ENCODE measurements around the genes RBM45, PRKRA and ITGA4.

- PRO-cap, result unidirectional peak, plus-strand start at chr2:178112464
Observed at GRCh38 chr2:178111976-178112980, at the start of gene RBM45. Gene RBM45 (plus strand): TSS chr2:178112437.

DNA sequence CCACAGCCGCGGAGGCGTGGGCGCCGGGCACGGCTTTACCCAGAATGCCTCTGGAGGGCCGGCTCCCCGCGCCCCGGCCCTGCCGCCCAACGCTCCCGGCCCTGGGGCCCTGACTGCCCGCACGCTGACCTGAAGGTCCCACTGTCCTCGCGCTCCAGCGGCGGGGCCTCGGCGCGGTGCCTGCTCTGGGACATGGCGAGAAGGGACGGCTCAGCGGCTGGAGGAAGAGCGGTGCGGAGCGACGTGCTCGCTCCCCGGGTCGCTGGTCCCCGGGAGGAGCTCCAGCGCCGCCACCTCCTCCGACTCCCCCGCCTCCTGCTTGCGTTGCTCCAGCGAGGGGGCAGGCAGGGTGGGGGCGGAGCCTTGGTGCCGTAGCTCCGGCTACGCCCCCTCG, at the start of gene PRKRA:
Gene PRKRA (minus strand): TSS at position 339 of the 394 bp plus-strand sequence.
- PRO-cap, result bidirectional peak, plus-strand start at position 42 of the sequence, minus-strand start outside the sequence; bidirectional peak, plus-strand start outside the sequence, minus-strand start at position 317 of the sequence

DNA sequence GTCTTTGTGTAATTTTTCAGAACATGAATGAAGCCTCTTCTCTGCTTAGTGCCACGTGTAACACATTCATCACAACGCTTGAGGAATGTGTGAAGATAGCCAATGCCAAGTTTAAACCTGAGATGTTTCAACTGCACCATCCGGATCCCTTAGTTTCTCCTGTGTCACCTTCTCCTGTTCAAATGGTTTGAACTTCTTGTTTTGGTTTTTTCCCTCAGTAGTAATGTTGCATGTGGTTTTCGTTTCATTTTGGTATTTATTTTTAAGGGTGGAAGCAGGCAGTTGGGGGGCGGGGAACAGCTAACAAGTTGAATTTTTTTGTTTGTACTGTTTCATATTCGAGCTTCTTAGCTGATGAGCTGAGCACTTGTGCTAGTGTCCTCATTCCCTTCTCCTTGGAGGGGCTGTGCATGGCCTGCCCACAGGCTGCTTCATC, 15.2 kb downstream of the PLEKHA3 start:
- PRO-cap, result no peak

DNA sequence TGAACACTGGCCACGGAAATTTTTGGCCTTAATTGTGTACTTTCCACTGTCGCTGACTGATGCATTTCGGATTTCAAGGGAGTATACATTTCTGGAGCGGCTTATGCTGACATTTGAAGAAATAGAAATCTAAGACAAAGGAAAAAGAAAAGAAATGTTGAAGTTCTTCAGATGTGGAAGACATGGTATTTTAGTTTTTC, 47.9 kb downstream of the PLEKHA3 start:
- PRO-cap, result no peak

- PRO-cap, result no peak
Observed at GRCh38 chr2:178531172-178532066, 51.2 kb downstream of the PLEKHA3 start.

GRCh38 chr2:178598968-178599429, 118.7 kb downstream of the PLEKHA3 start:
- PRO-cap, result no peak

DNA sequence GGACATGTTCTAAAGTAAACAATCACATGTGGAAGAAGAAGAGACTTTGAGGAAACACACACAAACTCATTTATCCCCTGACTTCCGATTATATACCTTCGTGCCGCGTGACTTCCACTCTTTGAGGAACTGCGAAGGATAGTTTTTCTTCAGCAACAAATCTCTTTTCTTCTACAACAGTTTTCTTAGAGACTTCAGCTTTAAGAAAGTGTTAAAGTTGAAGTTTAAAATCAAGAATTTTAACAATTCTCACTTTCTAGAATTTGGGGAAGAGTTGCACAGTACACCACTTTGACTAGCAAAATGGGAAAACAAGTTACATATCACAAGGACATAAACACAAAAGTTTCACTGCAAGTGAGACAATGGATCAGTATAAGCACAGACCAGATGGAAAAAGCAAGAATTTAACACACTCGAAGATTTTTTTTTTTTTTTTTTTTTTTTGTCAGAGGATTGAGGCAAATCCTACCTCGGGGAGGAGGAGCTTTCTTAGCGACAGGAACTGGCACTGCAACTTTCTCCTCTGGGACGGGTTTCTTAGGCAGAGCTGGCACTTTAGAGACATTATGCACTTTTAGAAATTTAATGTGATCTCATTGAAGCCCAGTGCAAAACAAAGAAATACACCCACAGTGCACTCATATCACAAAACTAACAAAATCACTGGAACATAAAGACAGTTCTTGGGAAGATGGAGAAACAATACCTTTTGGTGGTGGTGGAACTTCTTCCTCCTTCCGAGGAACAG, 118.5 kb downstream of the TTN start:
- PRO-cap, result no peak

- PRO-cap, result no peak
Observed at GRCh38 chr2:178713786-178714463, 93.3 kb downstream of the TTN start.

DNA sequence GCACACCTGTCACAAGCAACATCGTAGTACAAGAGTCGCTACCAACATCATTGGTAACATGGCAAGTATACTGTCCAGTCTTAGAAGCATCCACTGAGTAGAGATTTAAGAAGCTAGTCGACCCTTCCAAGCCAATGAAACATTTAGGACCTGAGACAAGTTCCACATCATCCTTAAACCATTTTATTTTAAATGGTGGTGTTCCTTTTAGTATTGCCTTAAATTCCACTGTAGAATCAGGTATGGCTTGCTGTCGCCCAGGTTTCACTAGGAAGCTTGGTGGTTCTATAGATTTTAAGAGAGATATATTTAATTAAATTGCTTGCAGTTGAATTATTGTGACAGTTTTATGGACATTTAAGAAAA, 79.7 kb downstream of the TTN start:
- PRO-cap, result no peak

DNA sequence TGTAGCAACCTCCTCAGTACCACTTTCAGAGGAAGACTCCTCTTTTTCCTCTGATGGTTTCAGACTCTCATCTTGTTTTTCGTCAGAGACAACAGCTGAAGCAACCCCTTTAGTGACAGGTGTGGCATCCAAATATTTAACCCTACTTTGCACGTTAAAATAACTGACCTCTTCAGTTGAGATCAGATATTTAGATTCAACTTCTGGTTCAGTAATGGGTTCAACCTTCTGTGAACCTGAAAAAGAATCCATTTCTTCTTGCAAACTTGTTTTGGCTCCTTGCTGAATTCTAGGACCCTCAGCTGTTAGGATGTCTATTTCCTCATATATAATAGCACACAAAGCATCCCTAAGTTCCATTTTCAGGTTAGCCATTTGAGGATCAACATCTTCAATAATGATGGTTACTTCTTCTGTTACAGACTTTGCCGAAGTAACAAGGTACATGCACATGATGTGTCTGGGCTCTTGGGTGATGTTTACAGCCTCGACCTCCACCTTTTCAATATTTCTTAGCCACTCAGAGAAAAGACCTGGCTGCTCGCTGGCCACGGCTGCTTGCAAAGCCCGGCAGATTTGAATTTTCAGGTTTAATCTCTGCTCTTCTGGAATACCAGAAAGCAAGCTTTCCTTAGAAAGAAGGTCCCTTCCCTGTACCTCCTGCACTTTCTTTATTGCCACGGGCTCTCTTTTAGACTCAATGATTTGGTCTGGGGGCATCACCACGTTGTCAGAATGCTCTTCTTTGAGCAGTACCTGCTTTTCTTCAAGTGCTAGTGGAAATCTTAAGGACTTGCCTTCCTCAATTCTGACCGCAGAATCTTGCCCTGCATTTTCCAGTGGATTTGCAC, 67.5 kb downstream of the TTN start:
- PRO-cap, result no peak

DNA sequence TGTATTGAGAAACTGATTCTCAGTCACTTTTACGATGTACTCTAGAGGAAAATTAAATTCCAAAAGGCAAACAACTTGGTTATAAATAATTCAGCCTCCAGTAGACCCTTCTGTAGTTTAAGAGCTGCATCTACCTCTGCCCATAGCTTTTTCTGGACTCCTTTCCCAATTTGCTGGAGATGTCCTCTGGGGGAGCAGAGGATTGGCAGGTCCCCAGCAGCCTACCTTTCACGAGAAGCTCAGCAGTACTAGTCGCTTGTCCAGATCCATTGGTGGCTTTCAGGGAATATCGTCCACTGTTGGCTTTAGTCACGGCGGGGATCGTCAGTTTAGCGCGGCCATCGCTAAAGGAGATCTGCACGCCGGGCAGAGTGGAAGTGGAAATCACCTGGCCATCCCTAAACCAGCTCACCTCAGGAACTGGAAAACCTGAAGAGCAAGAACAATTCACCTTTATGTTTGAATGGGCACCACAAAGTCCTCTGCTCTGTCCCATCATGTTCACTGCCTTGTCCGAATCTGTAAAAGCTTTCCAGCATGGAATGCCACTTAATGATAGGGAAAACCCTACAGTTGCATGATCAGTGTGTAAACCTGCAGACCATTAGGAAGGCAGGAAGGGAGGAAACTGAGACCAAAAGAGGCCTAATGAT, 5.2 kb downstream of the TTN start:
- PRO-cap, result no peak

- PRO-cap, result no peak
Observed at GRCh38 chr2:179058590-179059045, 8.7 kb upstream of the CCDC141 start.

- PRO-cap, result no peak
Observed at GRCh38 chr2:179143377-179143907, 93.5 kb upstream of the CCDC141 start.

DNA sequence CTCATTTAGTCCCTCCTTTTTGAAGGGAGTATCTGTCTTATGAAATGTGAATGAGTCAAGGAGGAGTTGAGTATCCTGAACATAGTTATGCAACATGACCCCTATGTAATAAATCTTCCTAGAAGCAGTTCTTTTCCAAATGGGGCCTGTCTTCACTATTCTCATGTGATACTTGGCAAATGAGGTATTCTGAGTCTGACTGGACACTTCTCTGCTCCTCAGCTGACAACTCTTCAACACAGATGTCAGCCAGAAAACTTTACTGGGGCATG, 291.6 kb downstream of the ZNF385B start:
- PRO-cap, result no peak

GRCh38 chr2:181165234-181165831, 184.9 kb downstream of the UBE2E3 start:
- PRO-cap, result no peak

- PRO-cap, result no peak
Observed at GRCh38 chr2:181456619-181457725, at the start of gene ITGA4. Gene ITGA4 (plus strand): TSS chr2:181457386.

DNA sequence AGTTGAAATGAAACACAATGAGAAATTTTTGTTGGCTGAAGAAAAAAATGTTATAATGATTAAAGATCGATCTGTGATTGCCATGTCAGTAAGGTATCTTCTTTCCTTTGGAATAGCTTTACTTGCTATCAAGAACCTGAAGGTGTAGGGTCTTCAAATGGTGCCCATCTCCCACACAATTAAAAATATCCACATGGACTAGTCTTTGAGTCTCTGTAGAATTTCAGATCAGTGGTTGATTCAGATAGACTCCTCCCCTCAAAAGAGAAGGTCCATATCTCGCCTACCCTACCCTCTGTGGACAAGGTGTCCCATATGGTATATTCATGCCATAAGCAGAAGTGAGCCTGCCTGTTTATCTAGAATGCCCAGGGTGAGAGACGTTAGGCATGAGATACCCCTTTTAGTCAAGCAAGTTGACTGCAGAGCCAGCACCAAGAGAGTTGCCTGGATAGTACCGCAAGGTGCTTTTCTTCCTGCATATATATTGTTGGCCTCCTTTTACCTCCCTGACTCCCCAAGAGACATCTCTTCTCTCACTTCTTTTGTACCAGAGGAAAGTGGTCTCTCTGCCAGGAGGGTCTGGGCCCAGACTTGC, 3.8 kb downstream of the ITGA4 start:
- PRO-cap, result no peak

- PRO-cap, result no peak
Observed at GRCh38 chr2:181779969-181781113, 100.0 kb upstream of the NEUROD1 start.

- PRO-cap, result unidirectional peak, plus-strand start at chr2:181811046
Observed at GRCh38 chr2:181810670-181811740, 80.5 kb upstream of the ITPRID2 start.

DNA sequence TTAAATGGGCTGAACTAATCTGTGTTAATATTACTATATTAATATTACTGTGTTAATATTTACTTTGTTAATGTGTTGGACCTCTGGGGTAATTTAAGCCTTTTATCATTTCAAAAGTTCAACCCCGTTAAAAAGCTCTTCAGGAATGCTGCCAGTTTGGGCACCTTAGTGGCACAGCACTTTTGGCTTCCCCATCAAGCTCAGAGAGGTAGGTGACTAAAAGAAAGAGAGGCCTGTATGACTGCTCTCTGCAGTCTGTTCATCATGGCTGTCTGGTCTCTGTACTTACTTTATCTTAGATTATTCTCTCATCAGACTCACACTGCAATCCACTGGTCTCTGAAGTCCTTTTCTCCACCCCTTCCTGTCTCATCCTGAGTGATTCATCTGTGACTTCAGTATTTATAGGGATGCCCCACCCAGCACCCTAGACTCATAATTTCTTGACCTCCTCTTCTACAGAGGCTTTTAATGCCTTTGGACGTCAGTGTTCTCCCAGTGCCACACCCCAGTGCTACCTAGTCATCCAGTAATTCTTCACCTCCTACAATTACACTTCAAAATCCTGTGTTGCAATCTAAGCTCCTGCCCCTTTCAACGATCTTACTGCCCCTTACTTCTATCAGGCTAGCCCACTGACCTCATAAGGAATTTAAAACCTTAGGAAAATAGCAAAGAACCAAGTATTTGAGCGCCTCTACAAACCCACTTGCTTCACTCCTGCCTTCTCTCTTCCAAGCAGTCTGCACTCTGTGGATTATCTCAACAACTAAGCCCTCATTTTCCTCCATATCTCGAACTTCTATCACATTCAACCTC, 14.9 kb upstream of the ITPRID2 start:
- PRO-cap, result unidirectional peak, minus-strand start at position 376 of the sequence

Data from Metastatic Lung Carcinoma in the Adrenal Gland (tissue), 1 donor.